Breast epithelium (tissue), 2 donors: ENCODE measurements around a stretch of chr15.

GRCh38 chr15:58491026-58491483 is 59.3 kb downstream of the LIPC start:
- PRO-cap, result no peak
- RAMPAGE, long total RNA, 2 experiments, result no peak in any of the 2 experiments

DNA sequence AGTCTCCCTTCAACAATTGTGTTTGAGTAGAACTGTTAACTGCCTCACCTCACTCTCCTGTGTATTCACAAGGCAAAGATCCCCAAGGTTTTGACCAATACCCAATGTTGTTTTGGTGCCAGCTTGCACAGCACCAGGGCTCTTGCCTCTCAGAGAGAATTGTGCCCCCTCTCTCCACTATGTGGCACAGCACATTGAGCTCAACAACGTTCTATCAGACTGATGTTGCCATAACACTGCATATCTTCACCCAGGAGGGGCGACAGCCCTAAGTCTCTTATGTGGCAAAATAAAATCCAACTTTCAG is 85.3 kb downstream of the LIPC start:
- PRO-cap, result no peak
- RAMPAGE, long total RNA, 2 experiments, result no peak in any of the 2 experiments

DNA sequence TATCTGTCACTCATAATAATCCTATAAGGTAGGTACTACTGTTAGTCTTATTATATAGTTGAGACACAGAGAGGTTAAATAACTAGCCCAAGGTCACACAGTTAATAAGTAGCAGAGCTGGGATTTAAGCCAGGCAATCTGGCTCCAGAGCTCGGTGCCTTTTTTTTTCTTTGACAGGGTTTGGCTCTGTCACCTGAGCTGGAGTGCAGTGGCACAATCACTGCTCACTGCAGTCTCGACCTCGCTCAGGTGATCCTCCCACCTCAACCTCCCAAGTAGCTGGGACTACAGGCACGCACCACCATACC is 96.5 kb downstream of the LIPC start:
- PRO-cap, result no peak
- RAMPAGE, long total RNA, 2 experiments, result no peak in any of the 2 experiments

- PRO-cap, result no peak
- RAMPAGE, long total RNA, 2 experiments, result no peak in any of the 2 experiments
Observed at GRCh38 chr15:58691115-58691731, 58.3 kb downstream of the ADAM10 start.

- PRO-cap, result no peak
- RAMPAGE, long total RNA, 2 experiments, result no peak in any of the 2 experiments
Observed at GRCh38 chr15:58772217-58772357, 985 bp downstream of the MINDY2 start.

GRCh38 chr15:58932969-58933260 is 564 bp downstream of the SLTM start:
- PRO-cap, result no peak
- RAMPAGE, long total RNA, 2 experiments, result no peak in any of the 2 experiments

DNA sequence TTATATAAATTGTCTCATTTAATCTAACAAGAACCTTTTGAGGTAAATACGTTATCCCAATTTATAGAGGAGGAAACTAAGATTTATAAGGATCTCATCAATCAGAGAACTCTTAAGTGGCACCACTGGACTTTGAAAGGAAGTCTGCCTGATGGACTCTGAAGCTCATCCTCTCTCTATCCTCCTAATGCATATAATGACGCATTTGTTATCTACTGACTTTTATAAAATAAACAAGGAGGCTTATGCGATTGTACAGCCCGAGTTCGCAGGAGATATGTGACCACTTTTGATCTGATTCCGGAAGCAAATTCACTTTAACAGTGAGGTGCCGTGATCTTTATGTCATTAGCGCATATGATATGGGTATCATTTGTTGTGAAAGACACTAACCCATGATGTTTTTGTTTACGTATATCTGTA is 506 bp upstream of the RNF111 start:
- PRO-cap, result no peak
- RAMPAGE, long total RNA, 2 experiments, result no peak in any of the 2 experiments

DNA sequence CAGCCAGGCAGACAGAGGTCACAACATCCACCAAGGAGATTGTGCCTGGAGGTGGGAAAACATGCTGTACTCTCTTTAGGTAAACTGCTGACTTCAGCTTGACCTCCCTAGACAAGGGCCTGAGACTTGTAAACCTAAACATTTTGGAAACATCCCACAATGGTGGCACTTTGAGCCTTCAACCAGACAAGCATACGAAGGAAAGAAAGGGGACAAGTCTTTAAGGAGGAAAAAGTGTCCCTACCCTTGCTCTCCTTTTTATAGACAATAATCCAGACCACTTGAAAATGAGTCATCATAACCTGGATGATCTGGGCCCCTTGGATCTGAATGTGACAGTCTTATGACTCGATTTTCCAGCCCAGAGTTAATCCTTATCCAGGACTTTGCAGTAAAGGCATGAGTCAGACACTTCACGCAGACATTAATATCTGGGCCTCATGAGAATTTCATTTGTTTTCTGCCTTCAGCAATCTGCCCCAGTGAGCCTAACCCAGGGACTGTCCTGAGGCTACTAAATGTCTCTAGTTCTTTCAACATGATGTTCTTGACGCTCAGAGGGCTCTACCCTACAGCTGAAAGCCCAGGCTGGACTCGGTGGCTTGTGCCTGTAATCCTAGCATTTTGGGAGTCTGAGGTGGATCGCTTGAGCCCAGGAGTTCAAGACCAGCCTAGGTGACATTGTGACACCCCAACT is 6.6 kb upstream of the LDHAL6B start:
- PRO-cap, result no peak
- RAMPAGE, long total RNA, 2 experiments, result no peak in any of the 2 experiments

GRCh38 chr15:59273185-59273786 is 66.6 kb downstream of the LDHAL6B start:
- PRO-cap, result no peak
- RAMPAGE, long total RNA, 2 experiments, result no peak in any of the 2 experiments

GRCh38 chr15:59360918-59361247 is 11.8 kb downstream of the MYO1E start:
- PRO-cap, result no peak
- RAMPAGE, long total RNA, 2 experiments, result no peak in any of the 2 experiments

- PRO-cap, result bidirectional peak, plus-strand start at chr15:59372014, minus-strand start at chr15:59371859
- RAMPAGE, long total RNA, 2 experiments, result no peak in any of the 2 experiments
Observed at GRCh38 chr15:59371122-59372227, 1.2 kb downstream of the MYO1E start.

DNA sequence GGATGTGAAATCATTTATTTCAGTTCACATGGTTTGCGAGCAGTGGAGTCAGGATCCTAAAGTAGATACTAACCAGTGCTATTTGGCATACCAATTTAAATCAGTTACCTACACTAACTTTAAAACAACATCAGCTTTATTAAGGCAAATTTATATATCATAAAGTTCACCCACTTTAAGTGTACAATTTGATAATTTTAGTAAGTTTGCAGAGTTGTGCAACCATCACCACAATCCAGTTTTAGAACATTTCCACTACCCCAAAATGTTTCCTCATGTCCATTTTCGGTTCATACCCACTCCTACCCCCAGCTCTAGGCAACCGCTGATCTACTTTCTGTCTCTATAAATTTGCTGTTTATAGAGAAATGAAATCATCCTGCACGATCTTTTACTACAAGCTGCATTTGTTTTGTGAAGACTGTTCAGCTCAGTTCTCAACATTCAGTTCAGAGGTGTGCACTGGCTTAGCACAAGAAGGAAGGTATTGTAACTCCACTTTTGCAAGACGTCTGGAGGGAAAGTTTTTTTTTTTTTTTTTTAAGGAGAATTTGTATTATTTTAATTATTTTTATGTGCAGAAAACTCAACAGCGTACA is 31.5 kb upstream of the FAM81A start:
- PRO-cap, result no peak
- RAMPAGE, long total RNA, 2 experiments, result no peak in any of the 2 experiments

DNA sequence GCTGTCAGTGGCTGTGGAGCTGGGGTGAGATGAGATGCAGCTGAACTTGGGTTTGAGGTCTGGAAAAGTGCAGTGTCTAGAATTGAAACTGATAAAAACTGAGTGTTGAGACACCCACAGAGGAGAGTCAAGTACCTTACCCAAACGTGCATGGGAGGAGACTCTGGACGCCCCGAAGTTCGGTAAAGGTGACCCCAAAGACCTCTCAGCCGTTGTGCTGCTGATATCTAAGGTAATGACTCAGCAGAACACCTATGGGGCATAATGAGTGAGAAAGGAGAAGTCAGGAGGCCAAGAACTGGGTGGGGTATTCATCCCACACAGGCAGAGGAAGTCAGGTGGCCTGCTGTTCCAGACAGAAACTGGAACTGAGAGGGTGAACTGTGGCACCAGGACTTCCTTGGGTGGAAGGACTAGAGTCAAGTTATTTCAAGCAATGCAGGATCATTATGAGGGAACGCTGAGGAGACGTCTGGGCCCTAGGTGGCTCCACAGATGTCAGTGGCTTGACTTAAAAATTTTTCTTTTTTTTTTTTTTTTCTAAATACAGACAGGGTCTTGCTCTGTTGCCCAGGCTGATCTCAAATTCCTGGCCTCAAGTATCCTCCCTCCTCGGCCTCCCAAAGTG is 67.7 kb upstream of the GCNT3 start:
- PRO-cap, result no peak
- RAMPAGE, long total RNA, 2 experiments, result no peak in any of the 2 experiments

DNA sequence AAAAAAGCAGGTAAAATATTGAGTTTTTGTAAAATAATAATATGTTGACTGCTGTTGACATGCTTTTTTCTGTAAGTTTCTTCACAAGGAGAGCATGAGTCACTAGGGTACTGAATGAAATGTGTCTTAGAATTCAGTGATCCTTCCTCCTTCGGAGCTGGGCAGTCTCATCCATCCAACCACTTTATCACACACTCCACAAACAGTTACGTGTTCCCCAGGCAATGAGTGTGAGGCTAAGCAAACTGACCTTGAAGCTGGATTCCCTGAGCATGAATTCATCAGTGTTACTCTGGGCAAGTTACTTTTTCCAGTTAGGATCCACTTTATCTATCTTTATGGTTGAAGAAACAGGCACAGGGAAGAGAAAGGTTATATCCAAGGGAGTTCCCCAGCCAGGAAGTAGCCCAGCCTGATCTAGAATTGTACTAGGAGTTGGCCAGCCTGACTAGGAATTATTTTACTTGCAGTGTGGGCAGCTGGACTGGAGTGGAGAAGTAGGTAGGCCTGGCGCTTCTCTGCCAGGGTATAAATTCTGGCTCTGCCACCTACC is 17.1 kb upstream of the GCNT3 start:
- PRO-cap, result no peak
- RAMPAGE, long total RNA, 2 experiments, result no peak in any of the 2 experiments

DNA sequence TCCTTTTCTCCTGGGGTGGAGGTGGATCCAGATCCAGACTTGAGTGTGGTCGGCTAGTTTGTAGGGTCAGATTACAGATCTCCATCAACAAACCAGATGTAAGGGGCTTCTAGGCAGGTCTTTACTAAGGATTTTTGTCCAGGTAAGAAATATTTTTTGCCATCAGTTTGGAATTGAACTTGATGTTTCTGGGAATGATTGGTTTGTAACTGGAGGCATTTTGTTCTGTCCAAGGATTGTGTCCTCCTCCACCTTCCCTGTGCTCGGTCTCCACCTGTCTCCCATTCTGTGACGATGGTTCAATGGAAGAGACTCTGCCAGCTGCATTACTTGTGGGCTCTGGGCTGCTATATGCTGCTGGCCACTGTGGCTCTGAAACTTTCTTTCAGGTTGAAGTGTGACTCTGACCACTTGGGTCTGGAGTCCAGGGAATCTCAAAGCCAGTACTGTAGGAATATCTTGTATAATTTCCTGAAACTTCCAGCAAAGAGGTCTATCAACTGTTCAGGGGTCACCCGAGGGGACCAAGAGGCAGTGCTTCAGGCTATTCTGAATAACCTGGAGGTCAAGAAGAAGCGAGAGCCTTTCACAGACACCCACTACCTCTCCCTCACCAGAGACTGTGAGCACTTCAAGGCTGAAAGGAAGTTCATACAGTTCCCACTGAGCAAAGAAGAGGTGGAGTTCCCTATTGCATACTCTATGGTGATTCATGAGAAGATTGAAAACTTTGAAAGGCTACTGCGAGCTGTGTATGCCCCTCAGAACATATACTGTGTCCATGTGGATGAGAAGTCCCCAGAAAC is 6.6 kb downstream of the GCNT3 start:
- PRO-cap, result no peak
- RAMPAGE, long total RNA, 2 experiments, result no peak in any of the 2 experiments

DNA sequence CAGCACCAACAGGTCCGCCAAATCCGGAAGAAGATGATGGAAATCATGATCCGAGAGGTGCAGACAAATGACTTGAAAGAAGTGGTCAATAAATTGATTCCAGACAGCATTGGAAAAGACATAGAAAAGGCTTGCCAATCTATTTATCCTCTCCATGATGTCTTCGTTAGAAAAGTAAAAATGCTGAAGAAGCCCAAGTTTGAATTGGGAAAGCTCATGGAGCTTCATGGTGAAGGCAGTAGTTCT is 79.6 kb upstream of the BNIP2 start:
- PRO-cap, result no peak
- RAMPAGE, long total RNA, 2 experiments, result no peak in any of the 2 experiments

DNA sequence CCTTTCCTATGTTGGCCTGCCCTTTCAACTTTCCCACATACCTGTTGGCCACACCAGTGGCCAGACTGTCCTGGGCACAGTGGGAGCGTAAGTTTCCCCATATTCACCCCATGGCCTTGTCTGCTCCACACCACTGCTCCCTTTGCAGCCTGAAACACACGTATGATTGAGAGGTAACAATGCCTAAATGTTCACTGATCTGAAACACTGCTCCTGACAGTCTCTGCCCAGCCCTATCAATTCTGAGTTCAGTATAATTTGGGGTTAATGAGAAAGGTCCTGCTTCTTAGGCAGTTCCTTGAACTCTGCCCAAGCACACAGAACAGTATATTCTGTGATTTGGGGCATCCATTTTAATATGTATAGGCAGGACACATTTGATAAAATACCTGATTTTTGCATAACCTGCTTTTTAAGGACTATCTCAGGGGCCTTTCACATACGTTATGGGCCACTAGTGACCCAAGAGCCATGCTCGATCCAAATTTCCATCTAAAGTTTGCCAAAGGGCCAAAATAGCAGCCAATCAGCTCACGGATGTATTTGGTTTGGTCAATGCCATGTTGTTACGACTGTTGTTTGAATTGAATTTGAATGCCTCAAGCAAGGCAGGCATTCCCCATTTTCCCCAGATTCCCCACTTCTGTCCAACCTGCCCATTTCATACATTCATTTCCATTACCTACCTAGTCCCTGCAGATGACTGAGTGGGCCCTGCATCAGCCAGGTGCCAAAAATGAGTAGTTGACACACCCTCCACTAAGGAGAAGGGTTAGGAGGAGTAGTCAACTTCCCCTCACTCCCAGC is 52.0 kb downstream of the ANXA2 start:
- PRO-cap, result no peak
- RAMPAGE, long total RNA, 2 experiments, result no peak in any of the 2 experiments

GRCh38 chr15:60477792-60478494 is 999 bp downstream of the ICE2 start:
- PRO-cap, result no peak
- RAMPAGE, long total RNA, 2 experiments, result no peak in any of the 2 experiments

DNA sequence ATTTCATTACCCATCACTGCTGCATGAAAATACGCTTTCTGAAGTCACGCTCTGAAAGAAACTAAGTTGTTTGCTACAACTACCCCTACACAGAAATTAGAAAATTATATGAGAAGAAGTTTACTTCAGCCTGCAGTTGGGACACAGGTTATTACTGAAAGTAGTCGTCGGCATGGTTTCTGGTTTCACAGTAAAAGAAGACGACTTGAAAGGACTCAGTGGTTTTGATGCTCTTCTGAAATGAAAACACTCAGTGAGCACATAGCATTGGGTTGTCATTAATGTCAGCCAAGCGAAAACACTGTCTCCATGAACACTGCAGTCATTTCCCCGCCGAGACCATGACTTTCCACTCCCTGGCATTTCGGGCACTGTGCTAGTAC is 69.1 kb upstream of the ICE2 start:
- PRO-cap, result no peak
- RAMPAGE, long total RNA, 2 experiments, result no peak in any of the 2 experiments

- PRO-cap, result no peak
- RAMPAGE, long total RNA, 2 experiments, result no peak in any of the 2 experiments
Observed at GRCh38 chr15:60583928-60584388, 105.0 kb upstream of the ICE2 start.